MCF 10A (cell line): ENCODE results near the gene CENPU.

DNA sequence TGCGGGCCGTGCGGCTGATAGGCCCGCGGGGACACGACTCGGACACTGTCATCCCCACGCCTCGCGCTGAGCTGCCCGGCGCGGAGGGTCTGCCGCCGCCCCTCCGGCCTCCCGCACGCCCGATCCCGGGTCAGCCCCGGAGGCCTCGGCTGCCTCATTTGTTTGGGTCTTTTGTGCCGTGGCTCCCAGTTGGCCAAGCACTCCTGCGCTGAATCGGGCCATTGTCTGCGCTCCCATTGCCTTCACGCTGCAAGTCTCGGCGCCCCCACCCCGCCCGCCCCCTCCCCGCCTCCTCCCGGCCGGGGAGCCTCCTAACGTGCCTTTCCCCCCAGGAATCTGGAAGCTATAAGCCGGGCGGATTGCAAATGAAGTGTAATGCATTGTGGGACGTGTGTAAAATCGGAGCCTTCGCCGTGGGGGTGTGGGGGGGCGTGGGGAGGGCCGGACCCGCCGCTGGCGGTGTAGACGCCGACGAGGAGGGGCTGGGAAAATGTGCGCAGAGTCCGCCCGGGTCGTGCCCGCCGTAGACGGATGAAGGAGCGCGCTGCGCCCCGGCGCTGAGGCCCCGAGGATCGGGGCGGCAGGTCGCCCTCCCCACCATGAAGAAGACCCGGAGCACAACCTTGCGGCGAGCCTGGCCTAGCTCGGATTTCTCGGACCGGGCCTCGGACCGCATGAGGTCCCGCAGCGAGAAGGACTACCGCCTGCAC is 1.2 kb downstream of the STOX2 start:
- PRO-cap = no peak
- RRBS = 61% methylated on average over 43 of the region's 76 CpGs

DNA sequence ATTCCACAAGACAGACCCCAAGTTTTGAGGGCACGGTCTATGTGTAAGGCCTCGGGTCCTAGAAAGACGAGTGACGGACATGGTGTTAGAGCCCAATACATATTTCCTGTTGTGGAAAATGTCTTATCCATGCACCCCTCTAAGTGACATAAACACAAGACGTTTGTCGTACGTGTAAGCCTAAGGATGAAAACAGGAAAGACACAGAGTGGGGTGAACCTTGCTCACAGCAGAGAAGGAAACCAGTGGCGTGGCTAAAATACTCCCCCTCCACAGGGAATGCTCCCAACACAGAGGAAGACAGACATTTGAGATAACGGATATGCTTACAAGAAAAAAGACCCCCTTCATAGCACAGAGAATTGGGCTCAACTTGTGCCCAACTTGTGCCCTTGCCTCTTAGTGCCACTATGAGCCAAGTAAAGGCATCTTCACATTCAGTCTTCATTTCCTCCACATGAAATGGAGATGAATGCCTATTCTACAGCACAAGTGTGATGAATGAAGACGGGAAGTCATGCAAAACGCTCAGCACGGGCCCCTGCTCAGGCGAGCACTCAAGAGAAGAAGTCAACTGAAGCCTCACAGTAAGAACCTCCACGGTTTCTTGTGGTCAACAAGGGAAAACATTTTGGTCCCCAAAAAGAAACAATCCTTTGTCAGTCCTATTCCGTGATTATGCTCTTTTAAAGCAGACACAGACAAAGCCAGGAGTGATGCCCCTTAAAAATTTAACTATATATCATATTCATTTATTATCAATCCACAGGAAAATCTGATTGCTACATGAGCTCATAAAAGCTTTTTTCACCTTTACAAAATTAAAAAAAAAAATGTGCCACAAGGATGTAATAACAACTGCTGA is 87.1 kb downstream of the IRF2 start:
- PRO-cap = no peak
- RRBS = no CpG with 5 or more reads among the region's 15 CpGs

DNA sequence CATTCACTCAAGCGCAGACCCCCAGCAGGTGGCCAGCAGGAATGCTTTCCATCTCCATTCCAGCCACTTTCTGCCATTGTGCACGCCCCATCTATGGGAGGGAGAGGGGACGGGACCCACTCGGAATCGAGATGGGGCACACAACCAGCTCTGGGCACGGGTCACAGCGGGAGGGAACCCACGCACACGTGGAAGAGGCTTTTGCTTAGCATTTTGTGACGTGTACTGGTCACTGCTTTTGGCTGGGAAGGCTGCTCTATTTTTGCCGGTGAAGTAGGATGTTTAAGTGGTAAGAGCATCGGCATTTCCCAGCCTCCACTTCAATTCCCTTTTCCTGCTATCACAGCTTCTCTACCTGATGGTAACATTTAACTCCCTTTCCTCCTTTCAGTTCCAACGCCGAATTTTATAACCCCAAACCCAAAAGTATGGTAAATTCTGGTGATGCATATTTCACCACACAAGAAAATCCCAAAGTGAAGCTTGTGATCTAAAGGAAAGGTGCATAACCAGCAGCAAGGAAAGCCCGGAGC is 84.2 kb downstream of the IRF2 start:
- PRO-cap = no peak
- RRBS = no CpG with 5 or more reads among the region's 15 CpGs

DNA sequence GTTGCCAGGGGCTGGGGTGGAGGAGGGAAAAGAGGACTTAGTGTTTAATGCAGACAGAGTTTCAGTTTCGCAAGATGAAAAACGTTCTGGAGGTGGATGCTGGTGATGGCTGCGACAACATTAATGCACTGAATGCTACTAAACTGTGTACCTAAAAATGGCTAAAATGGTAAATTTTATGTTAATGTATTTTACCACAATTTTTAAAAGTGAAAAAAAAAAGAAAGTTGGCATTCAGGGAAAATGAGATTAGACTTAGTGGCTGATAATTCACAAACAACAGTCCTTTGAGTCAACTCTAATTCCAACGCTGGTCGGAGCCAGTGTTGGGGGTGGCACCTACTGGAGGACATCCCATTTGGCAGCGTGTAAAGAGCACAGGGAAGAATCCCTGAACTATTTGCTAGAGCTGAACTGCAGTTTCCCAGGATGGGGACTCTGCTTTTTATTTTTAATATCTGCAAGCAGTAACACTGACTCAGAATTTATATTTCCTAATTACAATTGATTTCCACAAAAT is 77.0 kb downstream of the IRF2 start:
- PRO-cap = no peak
- RRBS = no CpG with 5 or more reads among the region's 6 CpGs

- PRO-cap = no peak
- RRBS = no CpG with 5 or more reads among the region's 13 CpGs
These were observed 4.3 kb downstream of the IRF2 start for GRCh38 chr4:184470030-184470522.

DNA sequence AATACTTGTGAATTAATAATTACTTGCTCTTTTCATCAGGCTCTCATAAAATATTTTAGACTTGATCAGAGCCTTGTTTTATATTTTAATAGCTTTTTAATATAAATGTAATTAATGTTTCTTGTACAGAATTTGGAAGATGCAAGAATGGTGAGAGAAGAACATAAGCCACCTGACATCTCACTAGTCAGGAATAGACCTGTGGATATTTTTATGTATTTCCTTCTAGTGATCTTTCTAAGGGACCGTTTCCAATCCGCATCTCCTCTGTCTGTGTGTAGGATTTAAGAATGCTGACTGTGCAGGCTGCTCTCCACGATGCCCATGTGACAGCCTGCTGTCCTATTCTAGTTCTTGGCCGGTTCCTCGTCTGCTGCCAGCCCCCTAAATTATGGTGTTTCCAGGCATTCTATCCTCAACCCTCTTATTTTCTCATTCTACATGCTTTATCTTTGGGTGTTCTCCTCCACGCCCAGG is 3.2 kb upstream of the IRF2 start:
- PRO-cap = no peak
- RRBS = no CpG with 5 or more reads among the region's 6 CpGs

DNA sequence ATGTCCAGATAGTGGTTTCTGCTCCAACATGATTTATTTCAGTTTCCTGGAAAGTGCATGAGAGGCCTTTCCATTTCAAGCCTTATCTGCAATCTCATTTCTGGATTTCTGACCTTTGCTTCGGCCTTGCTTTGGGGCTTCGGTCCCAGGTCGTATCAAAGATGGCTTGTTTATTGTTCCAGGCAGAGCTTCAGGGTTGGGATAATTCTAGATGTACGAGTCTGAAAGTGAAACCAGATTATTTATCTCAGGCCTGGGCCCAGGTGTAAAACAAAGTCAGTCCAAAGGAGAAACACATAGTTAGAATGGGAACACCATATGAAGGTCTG is 17.0 kb downstream of the PRIMPOL start:
- PRO-cap = no peak
- RRBS = no CpG with 5 or more reads among the region's 4 CpGs

DNA sequence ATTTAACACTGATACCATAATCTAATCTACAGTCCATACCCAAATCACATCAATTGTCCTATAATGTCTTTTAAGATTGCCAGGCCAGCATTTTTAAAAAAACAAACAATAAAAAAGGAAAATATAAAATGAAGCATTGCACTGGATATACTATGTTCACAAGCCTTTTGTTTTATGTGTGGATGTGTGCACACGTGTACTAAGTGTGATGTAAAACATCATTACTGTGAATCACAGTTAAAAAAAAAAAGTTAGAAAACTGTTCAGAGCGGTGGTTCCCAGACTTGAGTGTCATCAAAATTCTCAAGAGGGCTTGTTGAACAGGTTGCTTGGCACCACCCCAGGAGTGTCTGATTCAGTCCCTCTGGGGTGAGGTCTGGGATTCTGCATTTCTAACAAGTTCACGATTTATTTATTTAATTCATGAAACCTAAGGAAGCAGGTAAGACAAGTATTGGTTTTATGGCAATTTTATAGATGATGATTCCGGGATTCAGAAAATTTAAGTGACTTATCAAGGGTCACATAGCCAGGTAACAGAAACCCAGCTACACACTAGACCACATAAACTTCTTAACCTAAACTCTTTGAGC is 1.8 kb downstream of the CENPU start:
- PRO-cap = bidirectional peak, plus-strand start at position 358 of the sequence, minus-strand start at position 83 of the sequence
- RRBS = no CpG with 5 or more reads among the region's 4 CpGs

DNA sequence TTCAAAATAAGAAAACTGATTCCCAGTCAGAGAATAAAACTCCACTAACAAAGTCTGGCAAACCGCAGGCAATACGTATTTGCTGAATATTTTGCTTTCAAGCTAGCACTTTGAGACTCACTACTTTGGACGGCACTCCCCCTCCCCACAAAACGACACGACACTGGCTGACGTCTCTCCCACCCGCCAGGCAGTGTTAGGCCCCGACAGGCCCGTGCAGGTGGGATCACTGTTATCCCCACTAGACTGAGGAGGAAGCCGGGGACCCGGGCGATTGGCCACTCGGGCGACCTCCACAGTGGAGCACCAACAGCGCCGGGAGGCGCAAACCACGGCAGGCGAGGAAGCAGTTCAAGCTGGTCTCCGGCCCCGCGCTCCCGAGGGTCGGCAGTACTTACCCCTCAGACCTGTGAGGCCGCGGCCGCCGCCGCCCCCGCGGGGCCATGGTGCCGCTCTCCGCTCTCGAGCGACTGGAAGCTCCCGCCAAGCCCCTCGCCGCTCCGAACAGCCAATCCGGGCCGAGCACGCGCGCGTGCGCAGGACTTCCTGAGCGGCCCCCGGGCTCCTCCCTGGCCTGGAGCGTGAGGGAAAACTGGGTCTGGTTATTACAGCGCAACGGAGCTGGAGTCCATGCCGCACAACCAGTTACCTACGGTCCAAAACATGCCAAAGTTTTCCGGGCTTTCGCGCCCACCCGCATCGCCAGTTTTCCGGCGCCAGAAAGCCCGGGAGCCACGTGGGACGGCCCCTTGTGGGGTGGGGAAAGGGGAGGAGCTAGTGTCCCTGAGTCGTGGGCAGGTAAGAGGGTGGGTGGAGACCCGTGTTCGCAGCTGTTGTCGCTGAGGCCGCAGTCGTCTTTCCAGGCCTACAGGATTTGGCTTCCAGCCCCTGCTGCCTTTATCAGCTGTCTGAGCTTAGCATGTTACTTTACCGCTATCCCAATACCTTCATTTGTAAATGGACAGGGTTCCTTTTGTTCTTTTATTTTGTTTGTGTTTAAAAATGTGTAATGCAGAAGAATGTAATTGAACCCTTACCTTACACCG is at the start of gene CENPU:
Gene CENPU, minus strand, starts transcription at position 479 of the 1,046 bp plus-strand sequence.
- PRO-cap = bidirectional peak, plus-strand start at position 822 of the sequence, minus-strand start at position 513 of the sequence
- RRBS = under 1% methylated on average over 19 of the region's 71 CpGs

DNA sequence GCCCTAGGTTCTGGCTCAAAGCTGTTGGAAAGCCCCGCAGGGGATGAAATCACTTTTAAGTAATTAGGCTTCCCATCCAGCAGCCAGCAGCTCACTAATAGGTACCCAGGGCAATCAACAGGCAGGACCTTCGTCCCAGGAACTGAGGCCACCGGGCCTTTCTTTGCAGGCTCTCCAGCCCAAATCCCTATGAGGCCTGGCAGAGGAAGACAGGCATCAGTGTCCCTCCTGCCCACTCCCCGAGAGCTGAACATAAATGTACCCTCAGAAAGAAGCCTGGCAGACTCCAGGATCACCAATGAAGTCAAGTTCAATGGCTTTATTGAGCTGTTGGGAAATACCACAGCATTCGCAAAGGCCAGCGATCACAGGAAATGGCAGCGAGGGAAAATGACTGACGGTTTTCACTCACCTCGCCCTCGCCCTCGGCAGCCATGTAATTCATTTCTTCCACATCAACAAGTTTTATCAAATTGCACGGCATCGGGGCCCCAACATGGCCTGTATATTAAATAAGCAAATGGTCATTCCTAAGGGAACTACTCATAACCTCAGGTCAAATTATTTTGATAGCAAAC is 28.9 kb upstream of the CENPU start:
- PRO-cap = no peak
- RRBS = no CpG with 5 or more reads among the region's 13 CpGs

DNA sequence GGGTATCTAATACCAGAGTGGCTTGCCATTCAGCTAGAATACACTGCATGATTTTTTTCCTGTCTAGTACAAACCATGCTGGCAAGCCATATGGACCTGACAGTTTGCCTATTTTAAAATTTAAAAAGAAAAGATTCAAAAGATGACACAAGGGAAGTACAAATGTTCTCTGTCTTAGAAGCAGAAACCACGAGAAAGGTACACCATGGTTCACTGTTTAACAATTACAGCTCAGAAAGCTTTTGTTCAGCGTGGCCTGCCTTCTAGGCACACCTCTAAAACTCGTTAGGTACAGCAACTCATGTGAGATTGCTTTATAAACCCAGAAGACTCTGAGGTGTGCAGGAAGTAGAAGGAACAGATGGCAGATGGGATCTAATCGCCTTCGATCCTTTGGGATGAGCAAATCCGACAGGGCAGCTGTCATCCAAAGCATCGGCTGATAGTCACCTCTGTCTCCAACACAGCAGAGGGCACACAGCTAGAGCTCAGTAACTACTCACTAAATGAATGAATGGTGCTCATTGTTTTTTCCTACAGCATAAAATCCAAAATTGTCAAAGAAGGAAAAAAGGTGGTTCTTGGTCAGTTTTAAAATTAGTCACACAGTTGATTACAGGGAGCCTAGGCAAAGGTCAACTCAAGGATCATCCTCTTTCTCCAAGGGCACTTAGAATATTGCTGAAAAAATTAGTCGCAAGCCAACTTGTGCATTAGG is 35.5 kb upstream of the CENPU start:
- PRO-cap = no peak
- RRBS = no CpG with 5 or more reads among the region's 8 CpGs

GRCh38 chr4:184794549-184795523 is 30.9 kb downstream of the ACSL1 start:
- PRO-cap = no peak
- RRBS = no CpG with 5 or more reads among the region's 19 CpGs

GRCh38 chr4:184838610-184839352 is 13.0 kb upstream of the ACSL1 start:
- PRO-cap = no peak
- RRBS = no CpG with 5 or more reads among the region's 11 CpGs

GRCh38 chr4:184843782-184844605 is 18.2 kb upstream of the ACSL1 start:
- PRO-cap = no peak
- RRBS = no CpG with 5 or more reads among the region's 18 CpGs

DNA sequence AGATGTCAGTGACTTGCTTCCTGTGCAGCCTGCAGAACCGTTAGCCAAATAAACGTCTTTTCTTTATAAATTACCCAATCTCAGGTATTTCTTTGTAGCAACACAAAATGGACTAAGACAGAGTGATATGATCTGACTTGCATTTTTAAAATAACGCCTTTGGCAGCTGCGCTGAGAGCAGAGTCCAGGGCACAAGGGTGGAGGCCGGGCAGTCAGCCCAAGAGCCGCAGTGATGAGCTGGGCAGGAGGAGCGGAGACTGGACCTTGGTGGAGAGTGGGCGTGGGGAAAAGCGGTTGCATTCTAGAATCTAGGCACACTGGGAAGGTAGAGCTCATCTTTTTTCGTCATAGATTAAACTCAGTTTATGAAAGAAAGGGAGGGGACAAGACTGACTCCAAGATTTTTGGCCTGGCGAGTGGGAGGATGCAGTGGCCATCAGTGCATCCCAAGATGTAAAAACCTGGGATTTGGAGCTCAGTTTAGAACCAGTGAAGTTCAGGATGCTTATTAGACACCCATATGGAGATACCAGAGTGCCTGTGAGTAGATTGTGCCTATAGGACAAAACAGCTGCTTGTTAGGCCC is 56.6 kb upstream of the ACSL1 start:
- PRO-cap = no peak
- RRBS = no CpG with 5 or more reads among the region's 11 CpGs

DNA sequence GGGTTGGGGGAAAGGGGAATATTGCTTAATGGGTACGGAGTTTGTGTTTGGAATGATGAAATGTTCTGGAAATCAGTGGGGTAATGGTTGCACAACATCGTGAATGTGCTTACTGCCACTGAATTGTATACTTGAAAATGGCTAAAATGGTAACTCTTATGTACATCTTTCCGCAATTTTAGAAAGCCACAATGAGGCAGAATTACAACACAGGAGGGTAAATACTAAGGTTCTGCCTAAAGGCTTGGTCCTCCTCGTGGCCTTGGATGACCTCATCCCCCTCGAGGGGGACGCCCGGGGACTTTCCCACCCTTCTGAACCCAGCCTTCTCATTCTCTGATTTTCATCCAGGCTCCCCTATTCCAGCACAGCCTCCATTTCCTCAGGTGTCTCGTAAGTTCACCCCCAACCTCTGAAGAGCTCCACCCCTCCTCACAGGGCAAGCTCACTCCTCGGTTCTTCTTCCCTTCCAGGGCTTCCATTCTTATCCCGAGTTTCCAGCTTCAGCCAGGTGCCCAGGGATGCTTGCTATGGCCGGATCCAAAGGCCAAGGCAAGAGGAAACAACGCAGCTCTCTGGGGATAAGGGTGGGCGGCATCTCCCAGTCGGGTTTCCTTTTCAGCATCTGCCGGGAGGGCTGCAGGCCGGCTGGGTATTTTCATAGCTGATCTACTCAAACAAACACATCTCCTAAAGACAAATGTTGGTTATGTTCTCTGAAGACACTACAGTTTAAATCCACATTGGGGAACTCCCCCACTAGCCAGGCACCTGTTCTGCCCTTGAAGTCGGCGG is 71.3 kb upstream of the ACSL1 start:
- PRO-cap = no peak
- RRBS = 83% methylated on average over 4 of the region's 18 CpGs

DNA sequence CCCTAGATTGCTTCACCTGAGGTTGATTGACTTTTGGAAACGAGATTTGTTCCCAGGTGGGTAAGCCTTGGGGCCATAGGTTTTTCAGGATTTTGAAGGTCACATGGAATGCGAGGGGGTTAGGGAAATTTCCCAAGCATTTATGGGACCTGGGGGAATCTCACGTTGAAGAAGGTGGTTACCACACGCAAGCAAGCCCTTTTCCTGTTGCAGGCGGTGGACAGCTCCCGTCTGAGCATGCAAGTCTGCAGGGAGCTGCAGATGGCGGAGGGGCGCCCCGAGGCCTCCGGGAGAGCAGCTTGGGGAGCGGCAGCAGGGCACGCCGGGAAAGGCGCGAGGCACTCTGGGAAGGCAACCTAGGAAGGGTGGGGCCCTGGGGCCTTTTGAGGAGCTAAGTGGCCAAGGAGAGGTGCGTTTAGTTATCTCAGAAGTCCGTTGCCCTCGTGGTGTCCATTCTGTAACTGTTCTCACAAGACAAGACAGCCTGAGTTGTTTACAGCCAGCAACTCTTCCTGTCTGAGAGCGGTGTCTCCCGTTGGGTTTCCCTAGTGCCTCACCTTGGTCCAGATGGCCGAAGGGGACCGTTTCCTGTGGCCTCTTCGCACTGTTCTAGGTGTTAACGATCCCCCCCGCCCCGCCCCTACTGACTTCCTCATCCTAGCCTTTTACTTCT is 57.0 kb upstream of the SLC25A4 start:
- PRO-cap = no peak
- RRBS = no CpG with 5 or more reads among the region's 26 CpGs

GRCh38 chr4:185144867-185145317 is 1.8 kb downstream of the SLC25A4 start:
- PRO-cap = no peak
- RRBS = no CpG with 5 or more reads among the region's 16 CpGs

GRCh38 chr4:185286999-185288318 is 78.1 kb downstream of the SNX25 start:
- PRO-cap = no peak
- RRBS = no CpG with 5 or more reads among the region's 18 CpGs

DNA sequence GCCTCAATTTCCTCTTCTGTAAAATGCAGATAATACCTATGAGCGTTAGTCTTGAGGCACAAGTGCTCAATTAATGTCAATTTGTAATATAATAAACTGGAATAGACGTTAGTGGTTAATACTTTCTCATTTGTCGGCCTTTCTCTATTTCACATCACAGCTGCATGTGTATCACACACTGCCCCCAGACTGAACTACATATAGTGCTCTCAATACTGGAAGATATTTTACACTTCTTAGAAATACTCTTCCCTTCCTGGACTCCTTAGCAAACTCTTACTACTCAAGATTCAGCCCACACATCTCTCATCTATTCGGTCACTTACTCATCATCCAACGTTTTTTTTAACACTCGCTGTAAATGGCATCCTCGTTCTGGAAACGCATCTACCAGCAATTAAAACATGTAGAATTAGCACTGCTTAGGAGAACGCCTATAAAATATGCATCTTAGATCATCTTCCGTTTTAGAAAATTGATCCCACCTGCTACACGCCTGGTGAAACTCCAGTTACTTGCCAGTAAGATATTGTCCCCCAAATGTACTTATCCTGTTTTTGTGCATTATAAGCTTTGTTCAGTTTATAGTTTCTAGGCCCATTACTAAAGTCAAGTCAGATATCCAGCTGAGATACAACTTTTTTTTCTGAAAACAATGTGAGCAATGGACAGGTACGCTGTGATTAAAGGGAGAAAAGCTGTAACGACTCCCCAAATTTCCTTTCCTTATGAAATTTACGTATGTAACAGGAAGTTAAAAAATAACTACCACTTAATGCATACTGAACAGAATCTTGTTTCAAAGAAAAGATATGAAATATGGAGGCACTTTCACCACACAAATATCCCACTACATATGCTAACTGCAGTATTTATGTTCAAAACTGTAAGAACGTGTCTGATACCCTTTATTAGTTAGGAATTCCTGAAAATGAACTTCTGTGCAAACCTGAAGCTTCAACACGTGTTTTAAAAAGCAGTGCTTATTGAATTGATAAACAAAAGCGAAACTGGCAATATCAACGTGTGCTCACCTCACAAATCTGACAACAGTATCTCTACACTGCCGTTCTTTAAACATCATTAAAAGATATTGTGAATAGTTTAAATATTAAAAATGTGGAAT is 908 bp downstream of the LRP2BP start:
- PRO-cap = no peak
- RRBS = no CpG with 5 or more reads among the region's 19 CpGs